ENCODE measurements around the genes PPP1R16B and TOP1.

- RRBS, result no CpG with 5 or more reads among the region's 20 CpGs
These were observed 25.8 kb downstream of the TGM2 start for GRCh38 chr20:38139237-38139697.

DNA sequence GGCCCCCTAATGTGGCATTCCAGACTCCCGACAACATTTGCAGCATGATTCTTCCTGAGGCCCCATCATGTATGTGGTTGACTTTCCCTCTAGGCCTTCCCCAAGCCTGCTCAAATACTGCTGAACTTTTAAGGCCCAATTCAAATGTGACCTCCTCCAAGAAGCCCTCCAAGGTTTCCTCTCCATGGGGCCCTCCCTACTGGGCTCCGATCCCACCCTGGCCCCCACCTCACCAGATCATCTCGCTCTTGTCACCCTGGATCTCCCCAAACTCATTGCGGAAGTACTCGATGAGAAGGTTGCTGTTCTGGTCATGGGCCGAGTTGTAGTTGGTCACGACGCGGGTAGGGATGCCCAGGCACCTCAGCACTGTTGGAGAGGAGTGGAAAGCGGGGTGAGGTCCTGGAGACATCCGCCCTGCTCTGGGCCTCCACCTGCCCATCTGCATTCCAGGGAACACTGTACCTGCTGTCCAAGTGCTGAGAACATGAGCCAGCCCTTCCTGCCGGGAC is 23.2 kb downstream of the TGM2 start:
- RRBS, result 97% methylated on average over 1 of the region's 12 CpGs

GRCh38 chr20:38166158-38166761 is 1.2 kb upstream of the TGM2 start:
- RRBS, result 100% methylated on average over 1 of the region's 12 CpGs

DNA sequence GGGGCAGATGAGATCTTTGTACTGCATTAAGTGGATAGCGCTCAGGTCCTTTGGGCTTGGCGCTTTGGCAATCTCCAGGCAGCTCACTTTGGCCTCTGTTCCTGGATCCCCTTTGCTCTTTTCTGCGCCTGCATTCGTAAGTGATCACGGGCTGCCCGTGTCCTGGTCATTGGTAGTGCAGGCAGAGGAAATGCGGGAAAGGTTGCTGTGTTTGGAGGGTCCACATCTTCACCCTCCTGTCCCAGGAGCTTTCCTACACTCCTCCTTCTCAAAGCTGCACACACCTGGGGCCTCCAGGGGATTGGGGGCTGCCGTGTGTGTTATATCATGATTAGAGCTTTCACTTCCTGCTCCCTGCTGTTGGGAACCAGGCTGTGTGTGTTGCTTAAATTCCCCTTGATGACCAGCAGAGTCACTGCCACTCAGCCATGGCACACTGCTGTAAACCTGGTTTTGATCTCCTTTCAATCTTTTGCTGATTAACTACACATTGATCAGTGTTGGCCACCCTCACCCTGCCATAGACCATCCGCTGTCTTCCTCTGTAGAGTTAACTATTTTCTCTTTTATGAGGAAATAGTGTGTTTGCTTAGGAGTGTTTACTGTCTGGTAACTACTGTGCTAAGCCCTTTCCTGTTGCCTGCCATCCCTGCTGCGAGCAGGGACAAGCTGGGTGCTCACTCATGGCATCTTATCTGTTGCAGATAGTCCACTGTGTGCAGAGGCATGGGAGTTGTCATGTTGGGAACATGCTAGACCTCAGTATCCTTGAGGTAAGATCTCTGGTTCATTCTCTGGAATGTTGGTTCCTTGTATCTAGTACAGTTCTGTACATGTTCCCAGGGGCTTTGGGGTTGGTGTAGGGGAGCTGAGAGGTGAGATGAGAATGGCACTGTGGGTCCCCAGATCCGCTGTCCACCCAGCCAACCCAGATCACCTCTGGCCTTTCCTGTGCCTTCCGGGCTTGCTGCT is 24.4 kb upstream of the RALGAPB start:
- RRBS, result no CpG with 5 or more reads among the region's 12 CpGs

GRCh38 chr20:38471822-38472328 is 768 bp upstream of the RALGAPB start:
- RRBS, result no CpG with 5 or more reads among the region's 6 CpGs

GRCh38 chr20:38541605-38542163 is 39.3 kb upstream of the ADIG start:
- RRBS, result no CpG with 5 or more reads among the region's 3 CpGs

DNA sequence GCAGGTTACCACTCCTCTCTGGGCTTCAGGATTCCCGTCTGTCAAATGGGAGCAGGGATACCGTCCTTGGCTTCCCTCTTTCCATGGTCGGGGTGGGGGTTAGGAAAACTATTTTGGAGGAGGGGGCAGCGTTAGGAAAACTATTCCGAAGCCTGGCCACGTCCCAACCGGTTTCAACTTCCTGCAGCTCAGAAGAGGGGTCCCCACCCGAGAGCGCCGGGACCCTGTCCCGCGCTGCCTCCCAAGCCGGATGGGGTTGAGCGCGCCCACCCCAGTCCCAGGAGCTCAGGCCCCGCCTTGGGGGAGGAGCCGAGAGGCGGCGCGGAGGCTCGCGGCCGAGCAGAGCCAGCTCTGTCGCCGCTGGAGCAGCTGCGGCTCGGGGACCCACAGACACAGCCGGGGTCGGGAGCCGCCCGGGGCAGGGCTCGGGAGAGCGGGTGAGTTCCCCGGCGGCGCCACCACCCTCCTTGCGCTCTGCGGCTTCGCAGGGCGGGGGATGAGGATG is at the start of gene PPP1R16B:
PPP1R16B (plus strand) TSS at position 342 of the 505 bp plus-strand sequence.
- RRBS, result 80% methylated on average over 9 of the region's 40 CpGs

DNA sequence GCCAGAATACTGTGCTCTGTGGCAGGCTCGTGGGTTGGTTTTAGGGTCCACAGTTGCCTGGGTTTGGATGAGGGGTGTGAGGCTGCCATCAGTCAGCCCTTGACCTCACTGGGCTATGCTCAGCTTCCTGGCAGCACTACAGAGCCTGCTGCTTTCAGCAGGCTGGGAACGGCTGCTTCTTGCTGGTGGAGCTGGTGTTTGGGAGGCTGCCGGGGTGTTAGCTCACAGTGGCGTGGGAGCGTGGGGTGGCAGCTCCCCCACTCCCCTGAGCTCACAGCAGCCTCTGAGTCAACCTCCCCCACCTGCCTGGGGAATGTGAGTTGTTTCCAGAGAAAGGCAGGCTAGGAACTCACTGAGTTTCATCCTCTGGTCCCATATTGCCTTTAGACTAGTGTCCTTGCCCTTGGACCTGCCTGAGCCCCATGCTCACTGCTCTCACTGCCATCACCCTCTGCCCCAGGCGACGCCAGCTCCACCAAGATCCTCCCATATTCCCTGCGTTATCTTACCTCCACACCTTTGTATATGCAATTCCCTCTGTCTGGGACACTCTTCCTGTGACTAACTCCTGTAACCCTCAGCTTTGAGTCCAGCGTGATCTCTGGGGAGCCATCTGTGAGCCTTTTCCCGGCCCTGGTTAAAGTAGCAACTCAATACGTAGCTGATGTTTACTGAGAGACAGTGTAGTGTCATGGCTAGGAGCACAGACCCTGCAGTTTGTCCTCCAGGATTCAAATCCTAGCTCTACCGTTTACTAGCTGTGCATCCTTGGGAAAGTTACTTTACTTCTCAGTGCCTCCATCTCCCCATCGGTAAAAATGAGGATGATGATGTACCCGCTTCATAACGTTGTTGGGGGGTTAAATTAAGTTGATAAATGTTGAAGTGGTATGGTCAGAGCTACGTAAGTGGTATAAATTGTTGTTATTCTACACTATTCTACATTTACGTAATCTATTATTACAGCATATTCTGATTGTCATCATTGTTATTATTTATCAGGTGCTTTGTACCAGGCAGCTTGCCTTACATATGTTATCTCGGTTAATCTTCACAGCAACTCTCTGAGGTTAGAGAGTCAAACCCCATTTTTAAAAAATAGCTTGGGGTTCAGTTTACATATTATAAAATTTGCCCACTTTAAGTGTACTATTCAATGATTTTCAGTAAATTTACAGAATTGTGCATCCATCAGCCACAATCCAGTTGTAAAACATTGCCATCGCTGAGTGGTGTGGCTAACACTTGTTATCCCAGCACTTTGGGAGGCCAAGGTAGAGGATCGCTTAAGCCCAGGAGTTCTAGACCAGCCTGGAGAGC is 35.0 kb downstream of the PPP1R16B start:
- RRBS, result no CpG with 5 or more reads among the region's 20 CpGs

- RRBS, result no CpG with 5 or more reads among the region's 14 CpGs
These were observed 53.7 kb upstream of the FAM83D start for GRCh38 chr20:38872489-38873032.

- RRBS, result no CpG with 5 or more reads among the region's 7 CpGs
These were observed 51.4 kb upstream of the FAM83D start for GRCh38 chr20:38874471-38875586.

DNA sequence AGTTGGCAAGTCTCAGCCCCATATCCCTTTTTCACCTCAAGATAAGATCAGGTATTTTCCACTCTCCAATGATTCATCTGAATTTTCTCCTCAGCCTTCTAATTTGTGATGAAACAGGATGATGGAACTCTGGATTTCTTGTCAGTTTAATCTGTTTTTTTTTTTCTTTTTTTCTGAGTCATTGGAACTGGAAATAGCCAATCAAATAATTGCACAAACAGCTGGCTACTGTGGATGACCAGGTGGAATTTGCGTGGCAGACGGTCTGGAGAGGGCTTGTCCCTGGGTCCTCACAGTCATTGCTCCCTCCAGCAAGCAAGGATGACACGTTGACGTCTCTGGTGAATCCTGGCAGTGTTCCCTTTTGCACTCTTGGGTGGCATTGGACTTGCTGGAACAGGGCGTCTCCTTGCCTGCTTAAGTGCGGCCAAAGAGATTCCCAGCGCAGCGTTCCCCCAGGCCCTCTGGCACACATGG is 80.4 kb downstream of the DHX35 start:
- RRBS, result no CpG with 5 or more reads among the region's 8 CpGs

- RRBS, result no CpG with 5 or more reads among the region's 11 CpGs
These were observed 193.8 kb downstream of the DHX35 start for GRCh38 chr20:39155930-39156282.

- RRBS, result no CpG with 5 or more reads among the region's 9 CpGs
These were observed 414.9 kb downstream of the MAFB start for GRCh38 chr20:40274141-40274625.

GRCh38 chr20:40287233-40287799 is 401.7 kb downstream of the MAFB start:
- RRBS, result no CpG with 5 or more reads among the region's 12 CpGs

DNA sequence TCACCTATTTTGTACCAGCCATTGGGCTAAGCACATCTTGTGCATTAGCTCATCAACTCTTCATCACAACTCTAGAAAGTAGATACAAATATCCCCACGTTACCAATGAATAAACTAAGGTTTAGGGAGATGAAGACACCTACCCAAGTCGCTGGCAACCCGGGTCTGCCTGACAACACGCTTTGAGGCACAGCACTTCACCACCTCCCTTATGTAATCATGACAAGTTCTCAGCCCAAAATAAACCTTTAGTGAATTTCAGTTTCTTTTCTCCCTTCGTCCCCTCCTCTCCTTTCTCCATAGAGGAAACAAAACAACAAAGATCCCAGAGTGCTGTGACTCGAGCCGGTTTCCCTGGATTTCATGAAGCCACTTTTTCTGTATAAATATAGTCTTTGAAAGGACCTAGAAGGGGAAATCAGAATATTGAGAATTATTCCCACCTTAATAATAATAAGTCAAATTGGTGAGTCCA is 105.4 kb downstream of the MAFB start:
- RRBS, result no CpG with 5 or more reads among the region's 7 CpGs

DNA sequence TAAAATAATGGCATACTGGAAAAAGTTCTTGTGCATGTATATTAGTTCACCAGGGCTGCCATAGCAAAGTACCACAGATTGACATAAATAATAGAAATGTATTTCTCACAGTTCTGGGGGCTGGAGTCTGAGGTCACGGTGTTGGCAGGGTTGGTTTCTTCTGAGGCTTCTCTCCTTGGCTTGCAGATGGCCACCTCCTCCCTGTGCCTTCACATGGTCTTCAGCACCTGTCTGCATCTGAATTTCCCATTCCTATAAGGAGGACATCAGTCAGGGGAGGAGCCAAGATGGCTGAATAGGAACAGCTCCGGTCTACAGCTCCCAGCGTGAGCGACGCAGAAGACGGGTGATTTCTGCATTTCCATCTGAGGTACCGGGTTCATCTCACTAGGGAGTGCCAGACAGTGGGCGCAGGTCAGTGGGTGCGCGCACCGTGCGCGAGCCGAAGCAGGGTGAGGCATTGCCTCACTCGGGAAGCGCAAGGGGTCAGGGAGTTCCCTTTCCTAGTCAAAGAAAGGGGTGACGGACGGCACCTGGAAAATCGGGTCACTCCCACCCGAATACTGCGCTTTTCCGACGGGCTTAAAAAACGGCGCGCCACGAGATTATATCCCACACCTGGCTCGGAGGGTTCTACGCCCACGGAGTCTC is 69.9 kb downstream of the MAFB start:
- RRBS, result no CpG with 5 or more reads among the region's 30 CpGs

- RRBS, result no CpG with 5 or more reads among the region's 10 CpGs
These were observed 69.3 kb downstream of the MAFB start for GRCh38 chr20:40619701-40620102.

DNA sequence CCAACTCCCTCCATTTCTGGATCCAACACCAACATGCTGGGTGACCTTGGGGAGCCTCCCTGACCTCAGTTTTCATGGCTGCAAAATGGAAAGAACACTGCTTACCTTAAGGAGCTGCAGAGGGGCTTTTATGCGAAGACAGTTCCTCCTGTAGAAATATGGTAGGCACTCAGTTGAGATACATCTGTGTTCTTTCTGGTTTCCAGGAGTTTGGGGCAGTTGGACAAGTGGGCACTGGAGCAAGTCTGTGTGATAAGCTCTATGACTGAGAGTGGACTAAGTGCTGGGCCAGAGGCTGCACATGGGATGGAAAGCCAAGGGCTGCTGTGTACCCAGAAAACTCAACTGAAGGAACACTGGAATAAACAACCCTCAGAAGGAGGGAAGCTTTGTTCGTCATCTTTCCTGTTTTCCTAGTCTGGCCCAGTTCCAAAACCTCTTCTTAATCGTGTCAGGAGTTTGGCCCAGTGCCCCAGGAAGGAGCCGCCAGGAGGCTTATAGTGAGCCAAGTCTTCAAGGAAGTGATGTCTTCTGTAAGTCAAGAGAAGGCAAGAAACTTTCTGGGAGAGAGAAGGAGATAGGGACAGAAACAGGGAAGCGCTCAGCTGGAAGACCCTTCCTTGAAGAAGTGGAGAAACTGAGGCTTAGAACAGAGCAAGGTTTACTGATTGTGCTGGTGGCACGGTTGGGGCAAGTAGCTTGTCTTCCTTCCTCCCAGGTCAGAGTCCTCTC is 23.3 kb upstream of the TOP1 start:
- RRBS, result no CpG with 5 or more reads among the region's 6 CpGs

GRCh38 chr20:41028177-41029233 is at the start of gene TOP1:
Gene TOP1 (plus strand): TSS chr20:41028822.
- RRBS, result 1% methylated on average over 33 of the region's 101 CpGs

DNA sequence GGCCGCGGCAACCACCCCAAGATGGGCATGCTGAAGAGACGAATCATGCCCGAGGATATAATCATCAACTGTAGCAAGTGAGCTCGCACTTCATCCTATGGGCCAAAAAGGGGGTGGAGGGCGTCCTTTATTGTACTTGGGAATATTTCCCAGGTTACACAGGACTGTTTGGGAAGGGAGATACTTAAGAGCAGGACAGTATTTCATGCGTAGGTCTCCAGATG is 37.3 kb upstream of the PLCG1 start:
- RRBS, result no CpG with 5 or more reads among the region's 7 CpGs